ENCODE measurements around a stretch of chr2.

DNA sequence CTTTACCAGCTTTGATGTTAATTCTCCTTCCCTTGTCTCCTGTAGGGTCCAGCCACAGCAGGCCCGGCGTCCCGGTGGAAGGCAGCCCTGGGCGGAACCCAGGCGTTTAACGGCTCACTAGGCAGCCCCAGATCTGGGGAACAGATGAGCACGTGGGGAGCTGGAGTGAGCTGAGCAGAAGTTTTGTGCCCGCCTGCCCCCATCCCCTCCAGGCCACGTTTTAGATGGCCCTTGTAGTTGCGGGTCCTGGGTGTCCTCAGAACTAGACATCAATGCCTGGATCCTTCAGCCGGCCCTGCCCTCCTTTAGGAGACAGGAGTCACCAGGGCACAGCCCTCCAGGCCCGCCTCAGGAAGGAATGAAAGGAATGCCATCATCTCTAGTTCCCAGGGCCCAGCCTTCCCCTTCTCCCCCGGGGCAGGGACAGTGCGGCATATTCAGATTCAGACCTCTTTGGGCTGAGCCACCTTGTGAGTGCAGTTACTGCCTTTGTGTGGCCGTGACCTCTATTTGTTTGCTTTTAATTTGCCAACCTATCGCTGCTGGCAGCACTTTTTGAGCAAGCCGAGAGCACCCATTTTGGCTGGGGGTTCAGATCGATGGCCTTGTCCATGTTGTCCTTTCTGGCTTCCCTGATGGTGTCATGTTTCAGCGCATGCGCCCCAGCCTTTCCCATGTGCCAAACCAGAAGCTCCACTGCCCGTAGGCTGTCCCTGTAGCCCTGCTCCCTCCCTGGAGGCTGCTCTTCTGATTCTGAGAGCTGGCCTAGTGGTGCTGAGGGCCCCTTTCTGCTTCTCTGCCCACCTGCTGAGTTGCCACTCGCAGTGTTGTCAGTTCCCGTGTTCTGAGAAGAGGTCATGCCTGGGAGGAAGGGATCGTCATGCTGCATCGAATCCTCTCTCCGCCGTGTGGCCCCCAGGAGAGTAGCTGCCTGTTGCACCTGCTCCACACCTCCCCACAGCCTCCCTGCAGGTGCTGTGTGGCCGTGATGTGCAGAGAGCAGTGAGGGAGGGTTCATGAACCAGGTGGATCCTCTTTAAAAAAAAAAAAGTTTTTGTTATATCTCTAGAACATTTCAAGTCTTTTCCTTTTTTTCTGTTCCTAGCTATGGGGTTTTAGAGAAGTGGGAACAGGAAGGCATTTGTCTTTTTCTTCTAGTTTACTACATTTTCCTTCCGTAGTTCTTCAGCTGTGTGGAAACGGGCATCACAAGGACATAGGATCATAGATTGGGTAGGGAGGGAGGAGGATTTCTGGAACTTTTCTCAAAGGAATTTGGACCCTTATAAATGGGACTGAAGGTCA is 10.9 kb downstream of the ANKRD23 start:
- PRO-cap, 4 experiments = peak in 4 of 4 experiments; most common plus-strand start position 710 of the sequence (in 2); most common minus-strand start position 455 of the sequence (in 4)
- RAMPAGE, long total RNA, 2 experiments = no peak in any of the 2 experiments

- PRO-cap, 4 experiments = no peak in any of the 4 experiments
- RAMPAGE, long total RNA, 2 experiments = no peak in any of the 2 experiments
These were observed 5.1 kb downstream of the SEMA4C start for GRCh38 chr2:96864426-96865540.

DNA sequence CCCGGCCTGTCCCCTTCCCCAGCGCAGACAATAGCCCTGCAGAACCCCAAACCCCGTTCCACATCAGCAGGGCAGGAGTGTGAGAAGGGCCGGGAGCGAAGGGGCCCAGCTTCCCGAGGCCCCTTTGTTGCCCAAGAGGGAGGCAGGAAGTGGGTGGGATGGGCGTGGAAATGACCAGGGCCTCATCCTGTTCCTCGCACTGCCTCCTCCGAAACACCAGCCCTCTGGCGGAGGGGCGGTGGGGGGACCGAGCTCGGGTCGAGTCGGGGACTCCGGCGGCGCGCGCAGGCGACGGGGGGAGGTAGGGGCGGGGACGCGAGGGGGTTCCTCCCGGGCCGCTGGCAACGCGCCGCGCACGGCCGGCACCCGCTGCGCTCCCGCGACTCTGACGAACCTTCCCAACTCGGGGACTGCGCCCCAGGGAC is 1.4 kb downstream of the SEMA4C start:
- PRO-cap, 4 experiments = peak in 4 of 4 experiments; most common plus-strand start position 219 of the sequence (in 4); most common minus-strand start position 387 of the sequence (in 2)
- RAMPAGE, long total RNA, 2 experiments = no peak in any of the 2 experiments

DNA sequence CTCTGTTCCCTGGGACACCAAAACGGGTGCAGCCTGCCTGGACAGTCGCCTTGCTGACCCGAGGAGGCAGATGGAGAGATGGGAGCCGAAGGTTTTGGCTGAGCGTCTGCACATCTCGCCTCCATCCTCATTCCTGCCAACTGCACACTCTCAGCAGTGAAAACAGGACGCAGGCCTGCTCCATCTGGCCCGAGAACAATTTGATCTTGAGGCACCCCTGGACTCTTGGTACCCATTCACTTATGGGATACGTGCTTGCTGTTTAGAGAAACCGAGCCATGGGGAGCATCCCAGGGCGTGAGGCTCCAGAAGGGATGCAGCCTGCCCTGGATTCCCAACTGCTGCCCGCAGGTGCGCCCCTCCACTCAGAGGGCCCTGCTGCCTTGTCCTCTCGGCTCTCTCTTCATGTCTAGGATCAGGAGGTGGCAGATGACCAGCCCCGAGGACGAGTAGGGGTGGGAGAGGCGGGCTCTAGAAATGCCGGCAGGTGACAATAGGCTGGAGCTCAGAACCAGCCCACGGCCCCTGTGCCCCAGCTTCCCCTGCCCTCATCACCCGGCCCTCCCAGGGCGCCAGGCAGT is 9.1 kb upstream of the SEMA4C start:
- PRO-cap, 4 experiments = no peak in any of the 4 experiments
- RAMPAGE, long total RNA, 2 experiments = no peak in any of the 2 experiments

DNA sequence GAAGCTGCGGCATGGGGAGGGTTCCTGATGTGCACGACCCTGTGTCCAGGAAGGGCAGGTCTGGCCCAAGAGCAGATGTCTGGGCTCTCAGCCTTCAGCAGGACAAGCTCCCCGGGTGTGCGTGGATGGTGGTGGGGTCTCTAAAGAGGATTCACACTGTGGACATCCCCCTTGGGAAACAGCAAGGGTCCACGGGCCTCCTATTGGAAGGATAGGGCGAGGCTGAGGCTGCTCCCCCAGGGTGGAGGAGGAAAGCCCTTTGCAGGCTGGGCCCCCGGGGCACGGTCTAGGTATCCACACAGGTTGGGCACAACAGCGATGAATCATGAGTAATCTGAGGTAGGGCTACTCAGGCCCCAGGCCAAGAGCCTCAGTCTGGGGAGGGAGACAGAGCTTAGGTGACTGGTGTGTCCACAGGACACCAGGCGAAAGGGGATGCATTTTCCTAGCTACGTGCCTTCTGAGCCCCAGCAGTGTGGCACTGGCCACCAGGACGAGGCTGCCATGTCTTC is 14.4 kb upstream of the SEMA4C start:
- PRO-cap, 4 experiments = no peak in any of the 4 experiments
- RAMPAGE, long total RNA, 2 experiments = no peak in any of the 2 experiments

DNA sequence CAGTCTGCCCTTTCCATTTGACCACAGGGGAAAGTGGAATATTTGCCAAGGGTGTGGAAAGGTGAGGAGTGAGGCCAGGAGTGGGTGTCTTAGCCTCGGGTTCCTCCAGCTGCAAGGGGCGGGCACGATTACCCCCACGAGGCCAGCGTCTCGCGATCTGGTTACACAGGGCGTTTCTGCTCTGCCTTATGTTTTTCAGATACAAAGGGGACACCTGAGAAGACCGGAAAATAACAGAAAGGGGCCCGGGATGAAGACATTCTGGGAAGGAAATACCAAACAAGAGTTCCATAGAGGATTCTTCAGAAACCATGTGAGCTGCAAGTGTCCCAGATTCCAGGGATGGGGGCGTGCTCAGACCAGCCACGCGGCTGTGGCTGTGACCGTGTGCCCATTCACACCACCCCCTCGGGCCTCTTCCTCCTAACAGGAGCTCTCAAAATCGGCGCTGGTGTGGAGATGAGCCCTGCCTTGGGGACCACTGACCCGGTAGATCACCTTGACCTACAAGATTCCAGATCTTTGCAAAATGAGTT is 34.3 kb downstream of the FAM178B start:
- PRO-cap, 4 experiments = no peak in any of the 4 experiments
- RAMPAGE, long total RNA, 2 experiments = no peak in any of the 2 experiments

GRCh38 chr2:97211394-97212485 is 98.8 kb downstream of the ANKRD36 start:
- PRO-cap, 4 experiments = no peak in any of the 4 experiments
- RAMPAGE, long total RNA, 2 experiments = no peak in any of the 2 experiments

GRCh38 chr2:97707468-97707892 is 5.9 kb upstream of the ZAP70 start:
- PRO-cap, 4 experiments = no peak in any of the 4 experiments
- RAMPAGE, long total RNA, 2 experiments = no peak in any of the 2 experiments

GRCh38 chr2:97781843-97782175 is 68.4 kb downstream of the ZAP70 start:
- PRO-cap, 4 experiments = no peak in any of the 4 experiments
- RAMPAGE, long total RNA, 2 experiments = no peak in any of the 2 experiments

- PRO-cap, 4 experiments = no peak in any of the 4 experiments
- RAMPAGE, long total RNA, 2 experiments = no peak in any of the 2 experiments
These were observed 125.4 kb downstream of the TMEM131 start for GRCh38 chr2:97870233-97870916.

GRCh38 chr2:97886202-97887093 is 109.3 kb downstream of the TMEM131 start:
- PRO-cap, 4 experiments = no peak in any of the 4 experiments
- RAMPAGE, long total RNA, 2 experiments = no peak in any of the 2 experiments

GRCh38 chr2:98158140-98158848 is 71.3 kb downstream of the VWA3B start:
- PRO-cap, 4 experiments = no peak in any of the 4 experiments
- RAMPAGE, long total RNA, 2 experiments = no peak in any of the 2 experiments

DNA sequence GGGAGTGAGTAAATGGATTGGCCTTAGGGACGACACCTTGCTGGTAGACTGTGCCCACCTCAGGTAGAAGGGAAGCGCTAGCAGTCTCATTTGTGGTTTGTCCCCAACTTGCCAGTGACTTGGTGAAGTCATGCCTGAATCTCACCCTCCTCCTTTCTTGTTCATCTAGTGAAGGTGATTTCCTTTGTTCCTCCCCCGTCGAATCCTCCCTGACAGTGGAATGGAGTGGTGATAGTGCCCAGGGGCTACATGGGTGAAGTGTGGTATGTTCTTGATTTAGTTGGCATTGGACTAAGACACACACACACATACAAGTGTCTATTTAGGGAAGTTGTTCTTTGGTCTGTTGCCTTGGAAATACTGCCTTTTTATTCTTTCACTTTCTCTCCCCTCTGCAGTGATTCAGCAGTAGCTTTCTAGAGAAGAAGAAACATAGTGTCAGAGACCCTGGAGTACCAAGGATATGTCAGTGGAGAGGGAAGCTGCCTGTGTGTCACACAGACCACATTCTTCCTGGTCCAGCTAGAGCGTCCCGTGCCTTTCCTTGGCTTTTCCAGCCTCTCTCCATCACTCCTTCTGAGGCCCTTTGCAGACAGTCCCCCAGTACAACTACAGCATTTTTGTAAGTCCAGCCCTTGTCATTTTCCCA is 10.9 kb downstream of the INPP4A start:
- PRO-cap, 4 experiments = peak in 2 of 4 experiments; most common plus-strand start position 458 of the sequence (in 1); most common minus-strand start position 288 of the sequence (in 2)
- RAMPAGE, long total RNA, 2 experiments = no peak in any of the 2 experiments

DNA sequence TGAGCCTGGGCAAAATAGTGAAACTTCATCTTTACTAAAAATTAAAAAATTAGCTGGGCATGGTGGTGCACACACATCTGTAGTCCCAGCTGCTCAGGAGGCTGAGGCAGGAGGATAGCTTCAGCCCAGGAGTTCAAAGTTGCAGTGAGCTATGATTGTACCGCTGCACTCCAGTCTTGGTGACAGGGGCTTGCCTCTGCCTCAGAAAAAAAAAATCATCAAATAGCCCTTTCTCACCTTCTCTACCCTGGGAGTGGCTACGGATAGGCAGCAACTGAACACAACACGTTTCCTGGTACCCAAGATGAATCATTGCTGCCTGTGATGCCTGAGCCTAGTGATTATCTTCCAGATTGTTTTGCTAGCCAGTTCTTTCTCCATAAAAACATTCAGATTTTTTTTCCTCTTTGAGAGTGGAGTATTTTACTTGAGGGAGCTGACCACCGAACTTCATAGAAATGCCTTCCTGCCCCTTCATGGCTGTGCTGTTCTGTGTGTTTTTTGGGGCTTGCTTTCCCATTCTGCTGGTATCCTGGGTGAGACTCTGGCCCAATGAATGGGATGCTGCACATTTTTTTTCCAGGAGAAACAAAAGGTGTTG is 13.6 kb downstream of the INPP4A start:
- PRO-cap, 4 experiments = no peak in any of the 4 experiments
- RAMPAGE, long total RNA, 2 experiments = no peak in any of the 2 experiments

DNA sequence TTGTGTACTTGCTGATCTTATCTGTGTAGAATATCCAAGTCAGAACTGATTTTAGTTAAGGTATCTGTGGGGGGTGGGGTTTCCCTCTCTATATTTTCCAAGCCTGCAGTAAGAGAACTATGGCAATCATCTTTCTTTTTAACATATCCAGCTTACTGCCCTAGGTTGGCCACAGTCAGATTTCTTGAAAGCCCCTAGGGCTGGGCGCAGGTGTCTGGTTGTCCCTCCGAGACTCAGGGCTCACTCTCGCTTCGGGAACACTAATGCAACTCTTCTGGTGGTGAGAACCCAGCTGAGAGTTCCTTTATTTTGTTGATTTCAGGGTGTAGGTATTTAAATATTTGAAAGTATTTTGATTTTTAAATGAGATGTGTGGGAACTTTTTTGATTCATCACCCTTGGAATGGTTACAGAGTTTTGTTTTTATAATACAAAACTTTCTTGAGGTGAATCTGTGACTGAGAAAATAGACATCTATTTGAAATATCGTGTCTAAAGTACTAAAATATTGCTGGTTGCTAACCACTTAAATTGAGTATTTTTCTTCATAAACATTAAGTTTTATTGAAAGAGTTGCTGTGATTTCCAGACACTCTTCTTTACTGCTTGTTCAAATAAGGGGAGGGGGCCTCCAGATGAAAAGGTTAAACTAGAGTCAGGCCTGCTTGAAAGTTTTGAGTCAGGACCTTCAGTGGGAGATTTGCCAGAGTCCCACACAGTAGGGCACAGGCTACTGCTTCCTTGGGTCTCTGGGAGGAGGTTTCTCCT is 40.9 kb downstream of the INPP4A start:
- PRO-cap, 4 experiments = no peak in any of the 4 experiments
- RAMPAGE, long total RNA, 2 experiments = no peak in any of the 2 experiments

- PRO-cap, 4 experiments = no peak in any of the 4 experiments
- RAMPAGE, long total RNA, 2 experiments = no peak in any of the 2 experiments
These were observed 38.9 kb downstream of the COA5 start for GRCh38 chr2:98569294-98569945.

DNA sequence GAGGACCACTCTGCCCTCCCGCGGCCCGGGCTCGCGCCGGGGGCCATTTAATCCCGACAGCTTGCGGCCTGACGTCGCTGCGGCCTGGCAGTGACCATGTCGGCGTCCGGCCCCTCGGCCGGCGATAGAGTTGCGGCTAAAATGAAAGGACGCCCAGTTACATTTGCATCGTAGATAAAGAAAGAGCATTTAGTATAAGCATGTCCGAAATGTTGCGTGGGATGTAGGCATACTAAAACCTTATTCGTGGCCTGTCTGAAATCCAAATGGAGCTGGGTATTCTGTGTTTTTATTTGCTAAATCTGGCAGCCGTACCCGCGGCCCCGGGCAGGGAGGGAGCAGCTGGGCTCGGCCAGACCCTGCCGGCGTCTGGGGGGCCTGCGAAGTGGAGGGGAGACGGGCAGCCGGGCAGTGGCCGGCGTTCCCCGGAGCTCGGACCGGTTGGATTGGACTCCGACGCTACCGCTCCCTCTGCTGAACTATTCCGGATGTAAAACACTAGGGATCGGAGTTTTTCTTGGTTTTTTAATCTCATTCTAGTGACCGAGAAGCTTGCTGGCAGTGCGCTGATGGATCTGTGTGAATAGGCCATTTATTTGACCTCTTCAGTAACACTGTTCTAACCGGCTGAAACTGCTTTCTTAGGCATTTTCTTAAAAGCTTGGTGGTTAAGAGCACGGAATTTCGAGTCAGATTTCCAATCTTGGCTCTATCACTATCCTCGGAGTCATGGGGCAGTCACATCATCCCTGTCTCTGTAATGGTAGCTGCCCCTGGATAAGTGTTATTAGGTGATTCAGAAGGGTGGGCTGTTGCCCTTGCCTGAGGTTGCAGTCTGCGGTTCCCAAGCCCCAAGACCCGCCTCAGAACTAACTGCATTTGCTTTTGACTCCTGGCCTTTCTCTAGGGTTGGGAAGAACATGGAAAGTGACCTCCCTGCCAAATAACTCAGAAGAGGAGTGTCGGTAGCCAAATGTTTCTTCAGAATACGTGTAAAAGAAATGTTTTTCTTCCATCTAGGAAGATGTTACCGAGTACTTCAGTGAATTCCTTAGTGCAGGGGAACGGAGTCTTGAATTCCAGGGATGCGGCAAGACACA is 697 bp downstream of the UNC50 start:
- PRO-cap, 4 experiments = peak in 4 of 4 experiments; most common minus-strand start position 490 of the sequence (in 4)
- RAMPAGE, long total RNA, 2 experiments = no peak in any of the 2 experiments

DNA sequence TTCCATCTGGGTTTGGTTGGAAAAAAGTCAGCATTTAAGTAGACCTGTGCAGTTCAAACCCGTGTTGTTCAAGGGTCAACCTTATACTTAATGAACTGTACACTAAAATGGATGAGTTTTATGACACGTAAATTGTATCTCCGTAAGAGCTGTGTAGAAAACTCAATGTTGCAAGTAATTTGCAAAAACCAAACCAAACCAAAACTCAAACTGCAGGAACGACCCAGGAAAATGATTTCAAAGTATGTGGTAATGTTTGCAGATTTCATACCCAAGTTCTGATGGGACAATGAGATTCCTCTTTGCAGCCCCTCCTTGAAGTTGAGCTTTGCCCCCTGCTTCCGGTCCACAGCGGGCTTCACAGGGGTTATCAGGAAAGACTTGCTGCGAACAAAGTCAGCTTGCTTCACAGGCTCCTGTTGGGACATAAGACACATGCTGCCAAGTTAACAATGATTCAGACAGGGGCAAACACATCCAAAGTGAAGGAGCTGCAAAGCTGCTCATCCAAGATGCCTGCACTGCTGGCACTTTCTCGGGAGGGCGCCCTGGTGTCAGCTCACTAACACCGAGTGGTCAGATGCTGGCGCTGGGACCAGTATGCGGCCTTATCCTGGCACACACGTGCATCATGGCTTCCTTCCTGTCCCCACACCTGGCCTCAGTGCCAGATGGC is 65.1 kb upstream of the MGAT4A start:
- PRO-cap, 4 experiments = no peak in any of the 4 experiments
- RAMPAGE, long total RNA, 2 experiments = no peak in any of the 2 experiments

DNA sequence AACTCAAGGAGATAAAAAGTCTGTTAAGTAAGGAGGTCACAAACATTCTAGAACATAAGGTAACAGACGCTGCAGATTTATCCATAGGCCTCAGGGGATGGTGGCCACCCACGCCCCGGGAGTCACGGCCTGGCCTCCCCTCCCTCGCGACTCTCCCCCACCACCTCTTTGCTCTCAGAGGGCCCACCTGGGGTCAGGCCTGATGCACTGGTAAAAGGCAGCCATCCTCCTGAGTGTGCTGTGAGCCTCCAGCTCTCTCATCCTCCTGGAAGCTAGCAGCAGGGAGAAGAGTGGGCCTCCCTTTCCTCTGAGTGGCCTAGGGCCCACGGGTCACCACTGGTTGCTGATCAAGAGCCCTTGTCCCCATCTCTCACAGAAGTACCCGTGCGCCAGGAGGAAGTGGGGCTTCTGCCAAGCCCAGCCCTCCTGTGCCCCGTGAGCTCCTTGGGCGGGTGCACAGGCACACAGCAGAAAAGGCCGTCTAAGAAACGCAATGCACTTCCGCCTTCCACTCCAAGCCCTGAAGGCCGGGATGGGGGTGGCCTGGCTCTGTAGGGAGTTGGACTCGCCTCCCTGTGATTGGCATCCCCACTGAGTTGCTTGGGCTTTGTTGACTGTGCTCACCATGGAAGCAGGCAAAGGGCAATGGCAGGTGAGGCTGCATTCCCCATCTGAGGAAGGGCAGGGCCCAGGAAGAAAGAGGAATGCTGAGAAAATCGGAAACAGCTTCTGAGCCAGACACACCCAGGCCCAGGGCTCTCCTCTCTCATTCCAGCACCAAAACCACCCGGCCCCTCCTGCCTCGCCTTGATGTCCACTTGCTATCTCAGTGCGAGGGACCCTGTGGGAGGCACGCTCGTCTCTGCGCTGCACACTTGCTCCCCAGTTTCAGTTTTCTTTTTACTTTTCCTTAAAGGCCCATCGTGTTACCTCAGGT is 66.9 kb downstream of the CRACDL start:
- PRO-cap, 4 experiments = no peak in any of the 4 experiments
- RAMPAGE, long total RNA, 2 experiments = no peak in any of the 2 experiments

DNA sequence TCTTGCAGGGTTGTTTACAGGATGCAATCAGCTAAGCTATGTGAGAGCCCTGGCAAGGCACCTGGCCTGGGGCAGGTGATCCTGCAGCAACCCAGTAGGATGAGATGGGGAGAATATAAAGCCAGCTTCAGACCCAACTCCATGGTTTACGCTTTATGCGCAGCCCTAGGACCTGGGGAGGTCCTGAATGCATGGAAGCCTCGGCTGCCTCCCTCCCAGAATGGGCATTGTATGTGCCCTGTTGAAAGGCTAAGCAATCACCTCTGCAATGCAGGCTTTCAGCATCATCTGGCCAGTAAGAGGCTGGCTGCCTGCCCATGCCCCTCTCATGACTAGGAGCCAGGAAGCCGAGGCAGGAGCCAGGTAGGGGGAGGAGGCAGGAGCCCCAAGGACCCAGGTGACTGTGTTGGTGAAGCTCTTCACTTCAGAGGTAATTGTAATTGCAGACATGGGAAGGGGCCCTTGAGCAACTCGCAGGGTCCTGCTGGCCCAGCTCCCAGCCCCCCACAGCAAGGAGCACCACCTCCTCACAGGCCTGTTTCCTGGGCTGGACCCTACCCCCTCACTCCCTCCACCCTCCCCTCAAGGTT is 22.1 kb downstream of the CRACDL start:
- PRO-cap, 4 experiments = no peak in any of the 4 experiments
- RAMPAGE, long total RNA, 2 experiments = no peak in any of the 2 experiments

Data from right lobe of liver (tissue), 4 donors.